ENCODE measurements around a stretch of chr2.

DNA sequence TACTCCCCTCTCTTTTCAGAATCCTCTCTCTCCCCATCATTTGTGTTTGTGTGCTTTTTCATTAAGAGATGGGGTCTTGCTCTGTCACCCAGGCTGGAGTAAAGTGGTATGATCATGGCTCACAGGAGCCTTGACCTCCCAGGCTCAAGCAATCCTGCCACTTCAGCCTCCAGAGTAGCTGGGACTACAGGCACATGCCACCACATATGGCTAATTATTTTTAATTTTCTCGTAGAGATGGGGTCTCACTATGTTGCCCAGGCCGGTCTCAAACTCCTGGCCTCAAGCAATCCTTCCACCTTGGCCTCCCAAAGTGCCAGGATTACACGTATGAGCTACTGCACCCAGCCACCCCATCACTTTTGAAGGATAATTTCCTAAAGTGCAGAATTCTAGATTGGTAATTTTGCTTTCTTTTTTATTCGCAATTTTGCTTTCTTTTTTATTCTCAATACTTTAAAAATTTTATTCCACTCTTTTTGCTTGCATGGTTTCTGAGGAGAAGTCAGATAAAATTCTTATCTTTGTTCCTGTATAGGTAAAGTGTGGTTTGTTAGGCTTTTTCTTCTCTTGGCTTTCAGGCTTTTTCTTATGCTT, 74.6 kb downstream of the ROCK2 start:
- PRO-cap, 2 experiments, result no peak in any of the 2 experiments

DNA sequence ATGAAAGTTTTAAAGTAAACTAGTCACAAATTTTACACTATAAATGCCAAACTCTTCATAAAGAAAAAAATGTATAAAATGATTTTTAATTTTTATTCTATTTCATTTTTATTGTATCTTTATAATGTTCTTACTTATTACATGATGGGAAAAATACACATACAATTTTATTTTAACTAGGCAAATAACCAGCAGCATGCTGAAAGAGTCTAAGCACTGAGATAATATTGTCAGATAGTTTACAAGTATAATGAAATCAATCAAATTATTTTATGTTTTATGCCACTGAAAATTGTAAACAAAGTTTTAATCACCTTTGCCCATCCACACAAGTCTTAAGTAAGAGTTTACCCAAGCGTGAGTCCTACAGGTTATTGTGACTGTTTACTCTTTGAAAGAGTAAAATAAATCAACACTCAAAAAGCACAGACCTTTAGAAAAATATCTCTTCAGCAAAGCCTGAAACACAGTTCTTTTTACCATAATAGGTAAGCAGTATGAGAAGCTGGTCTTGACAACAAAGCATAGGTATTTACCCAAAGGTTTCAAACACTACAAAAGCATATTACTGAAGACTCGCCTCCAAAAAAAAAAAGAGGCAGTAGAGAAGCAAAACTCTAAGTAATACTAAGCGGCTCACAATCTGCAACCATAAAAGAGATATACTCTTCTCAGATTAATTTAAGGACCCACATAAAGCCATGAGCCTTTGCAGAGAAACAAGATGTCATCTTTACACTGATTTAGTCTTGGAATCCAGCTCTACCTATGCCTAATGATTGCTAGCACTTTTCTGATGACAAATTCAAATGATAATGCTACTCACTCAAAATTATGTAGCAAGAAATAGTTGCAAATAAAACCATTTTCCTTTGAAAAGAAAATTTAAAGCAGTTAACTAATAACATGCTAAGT, 3.7 kb downstream of the ROCK2 start:
- PRO-cap, 2 experiments, result no peak in any of the 2 experiments

- PRO-cap, 2 experiments, result peak in 1 of 2 experiments; most common minus-strand start chr2:11386375 (in 1)
Observed at GRCh38 chr2:11386207-11386695, 41.8 kb upstream of the ROCK2 start.

DNA sequence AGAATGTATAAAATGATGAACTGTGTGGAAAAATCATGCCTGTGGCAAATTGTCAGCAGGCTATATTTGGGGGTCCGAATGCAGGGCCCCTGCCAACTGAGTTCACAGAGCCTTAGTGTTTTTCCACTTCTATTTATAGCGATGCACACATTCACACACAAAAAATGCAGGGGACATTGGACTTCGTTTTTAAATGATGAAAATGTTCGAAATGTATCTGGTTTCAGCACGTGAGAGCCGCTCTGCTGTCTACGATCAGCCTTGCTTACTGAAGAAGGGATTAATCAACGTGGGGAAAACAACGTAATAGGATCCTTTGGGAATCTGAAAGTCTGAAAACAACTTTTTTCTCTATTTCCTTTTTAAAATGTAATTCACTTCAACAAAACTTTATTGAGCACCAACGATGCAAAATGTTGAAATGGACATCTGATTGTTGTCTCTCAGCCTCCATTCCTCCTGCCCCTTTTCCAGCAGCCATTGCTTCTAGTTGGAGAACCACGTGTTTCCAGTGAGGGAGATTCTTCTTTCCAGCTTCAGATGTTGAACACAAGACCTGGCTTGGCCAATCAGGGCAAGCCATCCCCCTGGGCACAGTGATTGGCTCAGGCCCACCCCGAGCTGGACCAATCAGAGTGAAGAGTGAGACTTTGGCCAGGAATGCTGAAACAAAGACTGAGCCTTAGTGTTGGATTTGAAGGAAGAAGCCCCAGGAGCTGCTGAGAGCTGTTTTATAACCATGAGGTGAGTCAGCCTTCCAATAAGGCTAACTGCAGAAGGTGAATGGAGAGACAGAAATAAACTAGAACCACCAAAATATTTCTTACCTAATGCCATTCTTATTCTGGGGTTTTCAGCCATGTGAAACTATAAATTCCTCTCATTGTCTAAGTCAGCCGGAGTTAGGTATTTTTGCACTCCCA, 59.1 kb downstream of the E2F6 start:
- PRO-cap, 2 experiments, result peak in 1 of 2 experiments; most common plus-strand start position 678 of the sequence (in 1); most common minus-strand start position 488 of the sequence (in 1)

GRCh38 chr2:11515444-11516078, 18.3 kb upstream of the GREB1 start:
- PRO-cap, 2 experiments, result no peak in any of the 2 experiments

DNA sequence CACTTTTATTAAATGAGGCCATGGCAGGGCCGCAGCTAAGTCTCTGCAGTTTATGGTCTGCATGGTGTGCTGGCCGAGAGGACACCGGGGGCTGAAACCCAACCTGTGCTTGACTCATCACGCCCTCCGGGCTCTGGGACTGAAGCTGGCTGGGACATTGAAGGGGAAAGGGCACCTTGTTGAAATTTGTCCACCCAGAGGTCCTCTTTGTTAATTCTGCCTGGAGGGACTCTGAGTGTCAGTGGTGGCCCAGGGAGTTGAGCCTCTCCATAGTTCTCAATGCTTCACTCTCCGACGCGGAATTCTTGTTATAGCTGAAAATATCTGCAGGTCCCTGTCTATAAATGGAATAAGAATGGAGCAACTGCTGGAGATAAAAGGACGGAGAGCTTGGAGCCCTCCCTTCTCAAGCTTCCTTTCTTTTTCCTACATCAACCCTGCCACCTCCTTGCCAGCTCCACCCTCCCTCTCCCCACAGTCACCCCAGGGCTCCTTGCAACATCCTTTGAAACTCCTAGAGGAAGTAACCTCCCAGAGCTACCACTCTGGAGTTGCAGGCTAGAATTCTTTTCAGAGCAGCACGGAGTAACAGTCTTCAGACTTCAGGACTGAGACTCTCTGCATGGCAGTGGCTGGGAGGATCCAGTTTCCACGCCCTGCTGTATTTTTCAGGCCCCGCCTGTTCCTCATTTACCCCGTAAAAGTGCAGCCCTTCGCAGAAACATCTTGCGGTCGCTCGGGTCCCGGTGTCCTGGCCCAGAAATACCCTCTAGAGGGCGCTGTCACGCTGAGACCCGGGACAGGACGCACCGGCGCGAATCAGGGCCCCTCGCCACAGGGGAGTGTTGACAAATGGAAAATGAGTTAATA, 18.1 kb upstream of the NTSR2 start:
- PRO-cap, 2 experiments, result peak in 1 of 2 experiments; most common plus-strand start position 718 of the sequence (in 1); most common minus-strand start position 620 of the sequence (in 1)

DNA sequence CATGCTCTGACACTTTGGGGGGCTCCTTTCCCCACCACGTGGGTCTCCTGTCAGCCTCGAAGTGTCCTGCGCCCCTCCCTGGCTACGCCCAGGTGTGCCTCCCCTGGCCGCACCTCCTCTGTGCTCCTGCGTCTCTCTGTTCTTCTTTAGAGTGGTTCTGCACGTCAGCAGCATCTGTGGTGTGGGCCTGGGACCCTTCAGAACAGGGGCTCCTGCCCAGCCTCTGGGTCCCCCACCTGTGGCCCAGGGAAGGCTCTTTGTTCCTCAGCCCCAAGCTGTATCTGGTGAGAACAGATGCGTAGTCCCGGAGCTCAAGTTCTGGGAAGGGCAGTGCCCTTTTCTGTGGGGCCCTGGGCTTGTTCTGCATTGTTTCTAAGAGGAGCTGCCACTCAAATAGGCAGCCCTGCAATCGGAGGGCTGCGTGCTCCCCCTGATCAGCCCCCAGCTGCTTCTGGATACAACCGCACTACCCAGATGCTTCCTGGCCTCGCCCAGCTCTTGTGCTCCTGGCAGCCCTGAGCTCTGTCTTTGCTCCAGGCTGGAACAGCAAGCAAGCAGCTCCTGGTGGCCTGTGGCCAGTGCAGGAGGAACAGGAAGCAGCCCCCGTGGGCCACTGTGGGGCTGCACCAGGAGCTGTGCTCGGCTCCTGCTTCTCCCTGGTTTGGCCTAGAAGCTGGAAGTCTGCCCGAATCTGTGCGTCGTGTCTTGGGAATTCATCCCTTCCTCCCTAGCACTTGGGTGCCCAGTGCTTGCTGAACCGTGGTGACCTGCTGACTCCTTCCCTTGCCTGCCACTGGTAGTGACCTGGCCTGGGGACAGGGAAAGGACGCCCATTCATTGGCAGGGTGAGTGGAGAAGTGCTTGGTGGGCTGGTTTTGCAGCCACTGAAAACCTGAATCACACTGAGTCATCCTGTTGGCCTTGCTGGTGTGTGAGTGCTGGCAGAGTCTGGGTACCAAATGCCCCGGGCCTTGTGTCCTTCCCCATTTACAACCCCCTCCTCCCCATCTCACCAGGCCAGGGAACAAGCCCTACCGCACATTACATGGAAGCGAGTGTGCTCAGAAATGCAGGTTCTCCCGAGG, 27.2 kb upstream of the NTSR2 start:
- PRO-cap, 2 experiments, result no peak in any of the 2 experiments

GRCh38 chr2:11773719-11774453, 27.5 kb downstream of the LPIN1 start:
- PRO-cap, 2 experiments, result no peak in any of the 2 experiments

DNA sequence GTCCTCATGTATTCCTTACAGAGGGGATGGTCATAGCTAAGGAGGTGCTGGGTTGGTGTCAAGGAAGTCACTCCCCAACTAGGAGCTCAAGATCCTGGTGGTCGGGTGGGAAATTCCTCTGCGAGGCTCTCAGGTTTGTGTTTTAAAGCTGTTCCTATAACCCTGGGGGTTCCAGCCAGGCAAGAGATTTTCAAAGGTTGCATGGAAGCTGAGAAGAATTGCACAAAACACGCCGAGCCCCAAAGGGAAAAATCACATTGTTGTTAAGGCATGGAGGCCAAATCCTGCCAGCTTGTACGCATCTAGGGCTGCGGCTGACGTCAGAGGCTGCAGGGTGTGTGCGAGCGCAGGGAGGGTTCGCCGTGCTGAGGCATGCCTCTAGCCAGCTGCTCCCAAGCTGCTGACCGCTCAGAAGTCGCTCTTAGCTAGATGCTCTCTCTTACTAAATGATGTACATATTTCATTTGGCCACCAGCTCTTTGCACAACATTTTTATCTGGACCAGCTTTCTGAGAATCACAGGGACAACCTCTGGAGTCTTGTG, 191.7 kb downstream of the LPIN1 start:
- PRO-cap, 2 experiments, result no peak in any of the 2 experiments

DNA sequence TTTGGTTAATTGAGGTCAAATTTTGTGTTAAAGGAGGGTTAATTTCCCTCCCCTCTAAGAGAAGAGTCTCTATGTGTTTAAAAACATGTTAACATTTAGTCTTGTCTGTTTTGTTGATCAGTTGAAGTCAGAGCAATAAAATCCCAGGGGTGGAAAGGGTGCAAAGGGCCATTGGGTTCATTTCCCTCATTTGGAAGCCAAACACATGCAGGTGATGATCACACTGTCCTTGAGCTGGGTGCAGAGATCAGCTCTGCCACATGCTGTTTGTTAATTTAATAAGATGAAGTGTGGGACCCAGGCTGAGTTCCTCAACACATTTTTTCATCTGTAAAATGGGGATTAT, 260.8 kb downstream of the LPIN1 start:
- PRO-cap, 2 experiments, result no peak in any of the 2 experiments

GRCh38 chr2:12034333-12034950, 288.0 kb downstream of the LPIN1 start:
- PRO-cap, 2 experiments, result no peak in any of the 2 experiments

DNA sequence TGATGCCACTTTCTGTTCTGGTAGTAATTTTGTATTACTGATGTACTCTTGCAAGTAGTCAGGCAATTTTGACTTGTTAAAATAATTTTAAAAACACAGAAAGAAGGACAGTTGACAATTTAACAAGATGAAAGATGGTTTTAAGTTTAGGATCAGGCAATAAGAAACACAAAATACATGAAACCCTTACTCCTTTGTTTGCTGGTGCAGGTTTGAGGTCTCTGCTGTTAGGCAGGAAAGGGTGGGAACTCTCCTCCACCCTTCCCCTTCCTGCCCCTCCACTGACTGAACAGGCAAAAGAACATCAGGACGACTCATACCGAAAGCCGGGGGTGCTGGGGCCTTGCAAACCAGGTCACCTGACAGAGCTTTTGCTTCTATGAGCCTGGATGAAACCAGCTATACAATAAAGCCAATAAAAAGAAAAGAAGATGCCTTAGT, 215.4 kb upstream of the TRIB2 start:
- PRO-cap, 2 experiments, result peak in 1 of 2 experiments; most common plus-strand start position 317 of the sequence (in 1); most common minus-strand start position 170 of the sequence (in 1)

DNA sequence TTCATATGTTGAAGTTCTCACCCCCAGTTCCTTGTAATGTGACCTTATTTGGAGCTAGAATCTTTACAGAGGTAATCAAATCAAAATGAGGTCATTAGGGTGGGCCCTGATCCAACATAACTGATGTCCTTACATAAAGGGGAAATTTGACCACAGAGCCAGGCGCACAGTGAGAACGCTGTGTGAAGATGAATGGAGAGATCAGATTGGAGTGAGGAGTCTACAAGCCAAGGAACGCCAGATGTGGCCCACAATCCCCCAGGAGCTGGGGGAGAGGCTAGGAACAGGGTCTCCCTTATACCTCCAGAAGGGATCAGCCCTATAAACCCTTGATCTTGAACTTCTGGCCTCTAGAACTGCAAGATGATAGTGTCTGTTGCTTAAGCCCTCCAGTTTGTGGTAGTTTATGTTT, 31.5 kb upstream of the TRIB2 start:
- PRO-cap, 2 experiments, result no peak in any of the 2 experiments

DNA sequence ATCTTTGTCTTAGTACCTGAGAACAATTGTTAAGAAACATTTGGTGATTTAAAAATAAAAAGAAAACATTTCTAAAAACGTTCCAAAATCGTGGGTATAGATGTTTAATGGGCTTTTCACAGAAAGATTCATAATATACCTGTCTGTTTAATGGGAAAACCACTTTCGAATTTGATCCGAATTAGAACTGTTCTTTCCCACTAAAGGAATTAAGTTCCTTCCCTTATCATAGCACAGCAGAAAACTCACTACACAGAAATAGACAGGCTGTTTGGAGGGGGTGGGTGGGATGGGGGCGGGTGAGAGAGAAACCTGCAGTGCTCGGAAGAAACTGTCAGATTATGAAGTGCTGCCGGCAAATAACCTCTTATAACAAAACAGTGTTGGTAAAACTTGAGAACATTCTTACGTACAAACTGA, 756.1 kb upstream of the LRATD1 start:
- PRO-cap, 2 experiments, result peak in 1 of 2 experiments; most common plus-strand start position 337 of the sequence (in 1); most common minus-strand start position 343 of the sequence (in 1)

GRCh38 chr2:14633031-14633335, 466 bp downstream of the LRATD1 start:
- PRO-cap, 2 experiments, result no peak in any of the 2 experiments

DNA sequence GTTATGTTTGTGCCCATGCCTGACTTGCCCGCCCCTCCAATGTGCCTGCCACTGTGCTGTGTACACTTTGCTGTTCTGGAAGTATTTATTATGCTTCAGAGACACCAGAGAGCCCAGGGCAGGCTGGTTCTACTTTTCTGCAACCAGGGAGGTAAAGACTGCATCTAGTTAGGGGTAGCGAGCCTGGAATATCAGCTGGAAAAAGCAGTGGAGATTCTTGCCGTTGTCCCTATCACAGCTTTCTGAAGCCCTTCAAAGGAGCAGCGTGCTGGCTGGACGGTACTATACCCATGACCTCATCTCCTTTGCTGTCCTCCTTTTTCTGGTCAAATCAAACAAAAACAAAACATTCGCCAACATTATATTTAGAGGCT, 158.1 kb downstream of the DDX1 start:
- PRO-cap, 2 experiments, result no peak in any of the 2 experiments

GRCh38 chr2:16102789-16103601, 162.6 kb downstream of the MYCN start:
- PRO-cap, 2 experiments, result no peak in any of the 2 experiments

DNA sequence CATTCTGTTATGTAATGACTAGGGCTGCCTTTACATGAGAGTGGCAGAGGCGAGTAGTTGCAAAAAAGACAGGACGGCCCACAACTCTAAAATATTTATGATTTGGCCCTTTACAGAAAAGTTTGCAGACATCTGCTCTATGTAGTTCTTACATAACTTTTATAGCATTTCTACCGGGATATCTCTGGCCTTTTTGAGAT, 102.9 kb downstream of the CYRIA start:
- PRO-cap, 2 experiments, result no peak in any of the 2 experiments

GRCh38 chr2:16566212-16566411, 99.5 kb downstream of the CYRIA start:
- PRO-cap, 2 experiments, result no peak in any of the 2 experiments

DNA sequence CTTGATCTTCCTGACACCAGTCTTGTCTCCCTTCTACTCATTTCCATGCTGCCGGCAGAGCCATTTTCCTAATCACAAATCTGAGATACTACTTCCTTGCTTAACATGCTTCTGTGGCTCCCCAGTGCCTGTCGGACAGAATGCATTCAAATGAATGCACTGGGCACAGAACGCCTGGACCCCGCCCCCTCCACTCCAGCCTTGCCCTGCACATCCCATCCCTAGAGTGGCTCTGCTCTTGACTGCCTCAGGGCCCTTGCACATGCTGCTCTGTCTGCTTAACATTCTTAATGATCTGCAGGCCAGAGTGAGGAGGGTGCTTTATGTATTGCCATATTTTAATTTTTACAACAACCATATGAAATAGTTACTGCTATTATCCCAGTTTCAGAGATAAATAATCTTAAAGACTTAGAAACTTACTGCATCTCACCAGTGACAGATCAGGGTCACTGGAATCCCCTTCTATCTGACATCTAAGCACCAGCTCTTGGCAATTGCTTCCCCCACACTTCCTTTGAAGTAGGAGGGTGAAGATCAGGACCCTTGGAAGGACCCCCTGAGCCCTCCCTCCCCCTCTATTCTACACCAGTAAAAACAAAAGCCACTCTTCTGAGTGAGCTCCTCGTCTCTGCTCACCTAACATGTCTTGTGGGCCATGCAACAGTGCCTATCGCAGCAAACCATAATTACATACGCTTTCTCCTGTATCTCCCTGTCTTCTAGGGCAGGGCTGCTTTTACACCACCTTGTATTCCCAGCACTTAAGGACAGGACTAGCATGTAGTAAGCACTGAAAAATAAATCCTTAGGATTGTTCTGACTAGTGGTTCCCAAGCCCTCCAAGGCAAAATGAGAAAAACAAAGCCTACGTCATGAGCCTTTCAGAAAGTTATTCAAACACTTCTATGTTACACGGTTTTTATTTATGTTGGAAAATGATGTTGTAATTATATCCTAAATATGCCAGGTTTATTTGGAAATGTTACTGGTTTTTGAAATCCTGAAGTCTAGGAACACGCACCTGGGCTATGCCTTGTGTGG, 62.3 kb downstream of the CYRIA start:
- PRO-cap, 2 experiments, result no peak in any of the 2 experiments

Data from cerebral cortex (tissue), 2 donors.